Skeletal muscle cell (primary cell): ENCODE measurements around the genes EP300, RANGAP1, POLR3H, PMM1 and MEI1.

DNA sequence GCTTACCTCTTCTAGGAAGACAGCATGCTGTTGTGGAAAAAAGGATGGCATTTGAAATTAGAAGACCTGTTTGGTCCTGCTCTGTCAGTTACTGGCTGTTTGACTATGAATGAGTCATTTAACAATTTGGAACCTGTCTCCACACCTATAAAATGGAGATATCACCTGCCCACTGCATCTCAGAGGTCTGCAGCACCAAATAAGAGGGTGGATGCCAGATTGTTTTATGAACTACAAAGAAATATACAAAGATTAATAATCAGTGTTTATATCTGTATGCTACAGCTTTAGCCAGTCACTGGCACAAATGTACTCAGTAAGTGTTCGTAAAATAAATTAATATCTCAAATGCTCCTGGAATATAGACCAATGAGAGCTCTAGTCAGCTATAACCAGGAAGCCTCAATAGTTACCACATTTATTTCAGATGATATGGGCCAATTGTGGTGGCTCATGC lies 60.7 kb downstream of the SLC25A17 start:
- RRBS = no CpG with 5 or more reads among the region's 1 CpG

GRCh38 chr22:41091925-41092974 lies at the start of gene EP300:
TSS of gene EP300 (plus strand) at chr22:41092592.
- RRBS = under 1% methylated on average over 71 of the region's 136 CpGs

DNA sequence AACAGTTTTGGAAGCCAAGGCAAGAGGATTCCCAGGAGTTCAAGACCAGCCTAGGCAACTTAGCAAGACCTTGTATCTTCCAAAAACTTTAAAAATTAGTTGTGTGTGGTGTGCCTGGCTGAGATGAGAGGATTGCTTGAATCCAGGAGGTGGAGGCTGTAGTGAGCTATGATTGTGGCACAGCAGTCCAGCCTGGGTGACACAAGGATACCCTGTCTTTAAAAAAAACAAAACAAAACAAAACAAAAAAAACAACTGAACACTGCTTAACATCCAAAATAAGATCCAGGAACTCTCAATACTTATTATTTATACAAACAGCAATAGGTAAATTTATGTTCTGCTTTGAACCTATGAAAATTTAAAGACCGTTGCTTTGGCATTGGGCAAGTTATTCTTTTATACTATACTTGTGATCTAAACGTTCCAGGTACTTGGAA lies 37.9 kb downstream of the EP300 start:
- RRBS = no CpG with 5 or more reads among the region's 2 CpGs

GRCh38 chr22:41170265-41170650 lies 34.9 kb upstream of the L3MBTL2 start:
- RRBS = no CpG with 5 or more reads among the region's 2 CpGs

GRCh38 chr22:41216935-41217444 lies 11.9 kb downstream of the L3MBTL2 start:
- RRBS = no CpG with 5 or more reads among the region's 14 CpGs

GRCh38 chr22:41285091-41286323 lies at the start of gene RANGAP1:
TSS of gene RANGAP1 (minus strand) at chr22:41286187.
- RRBS = under 1% methylated on average over 18 of the region's 91 CpGs

DNA sequence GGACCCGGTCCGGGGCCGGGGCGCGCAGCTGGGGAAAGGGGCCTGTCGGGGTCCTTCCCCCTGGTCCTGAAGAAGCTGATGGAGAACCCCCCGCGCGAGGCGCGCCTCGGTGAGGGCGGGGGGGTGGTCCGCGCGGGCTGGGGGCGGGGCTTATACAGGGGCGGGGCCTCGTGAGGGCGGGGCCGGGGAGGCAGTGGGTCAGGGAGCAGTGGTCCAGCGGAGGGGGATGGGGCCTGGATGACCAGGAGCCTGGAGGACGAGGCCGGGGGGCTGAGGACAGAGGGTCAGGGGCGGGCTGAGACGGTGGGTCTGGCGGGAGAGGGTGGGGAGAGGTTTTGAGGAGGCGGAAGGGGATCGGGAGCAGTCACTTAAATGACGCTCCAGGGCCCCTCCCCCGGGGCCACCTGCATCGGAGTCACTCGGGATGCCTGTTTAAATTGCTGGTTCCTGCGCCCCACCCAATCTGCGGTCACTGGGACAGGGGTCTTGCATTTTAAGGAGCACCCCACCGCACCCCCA lies 410 bp downstream of the TEF start:
- RRBS = 1% methylated on average over 5 of the region's 36 CpGs

DNA sequence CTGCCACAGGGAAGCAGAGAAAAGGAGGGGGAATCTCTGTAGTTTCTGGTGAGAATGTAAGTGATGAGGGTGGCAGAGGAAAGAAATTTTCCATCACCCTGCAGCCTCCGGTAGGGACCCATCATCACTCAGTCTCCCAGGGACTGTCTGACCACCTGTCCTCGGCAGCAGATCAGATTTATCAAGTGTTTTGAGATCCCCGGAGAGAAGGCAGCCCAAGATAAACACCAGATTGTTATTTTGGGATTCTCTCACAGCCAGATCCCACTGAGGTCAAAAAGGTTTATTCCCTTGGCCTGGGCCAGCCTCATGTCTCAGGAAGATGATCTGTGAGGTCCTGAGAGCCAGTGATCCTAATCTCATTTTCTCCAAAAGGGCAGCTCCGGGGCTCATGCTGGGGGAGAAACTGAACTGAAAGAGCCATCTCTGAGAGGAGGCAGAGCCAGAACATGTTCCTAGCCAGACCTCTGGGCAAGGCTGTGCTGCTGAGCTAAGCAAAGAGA lies 7.8 kb downstream of the TOB2 start:
- RRBS = 74% methylated on average over 2 of the region's 4 CpGs

DNA sequence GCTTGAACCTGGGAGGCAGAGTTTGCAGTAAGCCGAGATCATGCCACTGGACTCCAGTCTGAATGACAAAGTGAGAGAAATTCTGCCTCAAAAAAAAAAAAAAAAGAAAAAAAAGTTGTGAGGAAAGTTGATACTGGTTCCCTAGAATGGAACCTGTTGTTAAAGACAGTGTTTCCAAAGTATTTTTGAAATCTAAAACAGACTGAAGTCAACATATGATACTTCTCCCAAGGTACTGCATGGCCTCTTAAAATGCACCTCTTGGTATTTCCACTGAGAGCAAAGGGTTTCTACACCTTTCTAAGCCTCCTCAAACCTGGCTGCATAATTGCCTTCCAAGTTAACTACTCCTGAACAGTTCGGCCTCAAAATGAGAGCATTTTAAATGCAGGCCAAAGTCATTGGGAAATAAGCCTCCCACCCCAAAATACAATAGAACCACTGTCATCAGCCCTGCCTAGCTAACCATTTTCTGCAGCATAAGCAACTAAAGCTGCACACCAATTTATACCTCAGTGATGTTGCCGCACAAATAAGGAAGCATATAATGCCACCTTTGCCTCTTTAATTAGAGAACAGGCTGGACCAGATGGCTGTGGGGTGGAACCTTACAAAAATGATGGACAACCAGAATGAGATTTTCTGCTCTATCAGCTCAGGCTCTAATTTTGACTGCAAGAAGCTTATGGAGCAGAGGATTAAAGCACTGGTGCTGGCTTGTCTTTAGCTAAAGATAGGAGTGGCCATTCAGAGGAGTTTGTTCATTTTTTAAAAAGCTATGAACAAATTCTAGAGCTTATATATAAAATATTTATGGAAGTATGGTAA lies 4.4 kb downstream of the TOB2 start:
- RRBS = no CpG with 5 or more reads among the region's 3 CpGs

DNA sequence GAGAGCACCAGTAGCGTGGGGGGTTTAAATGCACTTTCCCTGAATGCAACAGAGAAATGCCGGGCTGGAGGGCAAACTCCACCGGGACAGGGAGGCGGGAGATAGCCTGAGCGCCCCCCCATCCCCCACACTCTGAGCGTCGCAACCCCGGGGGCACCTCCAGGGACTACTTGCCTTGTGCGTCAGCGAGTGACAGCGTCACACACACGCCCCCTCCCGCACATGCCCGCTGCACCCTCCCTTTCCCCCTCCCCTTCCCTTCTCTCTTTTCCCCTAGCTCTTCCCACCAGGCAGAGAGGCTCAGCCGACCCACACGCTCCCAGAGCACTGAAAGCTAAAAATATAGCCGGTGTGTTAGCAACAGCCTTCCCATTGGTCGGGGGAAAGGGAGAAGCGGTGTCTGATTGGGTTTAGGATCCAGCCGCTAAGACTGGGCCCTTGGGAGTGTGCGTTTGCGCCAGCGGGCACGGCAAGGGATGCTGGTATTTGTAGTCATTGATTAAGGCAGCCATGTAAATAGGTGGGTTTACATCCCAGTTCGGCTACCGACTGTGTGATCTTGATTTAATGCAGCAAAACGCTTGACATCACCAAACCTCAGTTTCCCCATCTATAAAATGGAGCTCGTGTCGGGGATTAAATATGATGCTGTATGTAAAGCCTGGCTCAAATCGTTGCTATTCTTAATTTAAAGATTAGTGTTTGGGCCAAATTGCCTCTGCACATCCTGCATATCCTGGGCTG lies 1.8 kb upstream of the TOB2 start:
- RRBS = under 1% methylated on average over 6 of the region's 30 CpGs

DNA sequence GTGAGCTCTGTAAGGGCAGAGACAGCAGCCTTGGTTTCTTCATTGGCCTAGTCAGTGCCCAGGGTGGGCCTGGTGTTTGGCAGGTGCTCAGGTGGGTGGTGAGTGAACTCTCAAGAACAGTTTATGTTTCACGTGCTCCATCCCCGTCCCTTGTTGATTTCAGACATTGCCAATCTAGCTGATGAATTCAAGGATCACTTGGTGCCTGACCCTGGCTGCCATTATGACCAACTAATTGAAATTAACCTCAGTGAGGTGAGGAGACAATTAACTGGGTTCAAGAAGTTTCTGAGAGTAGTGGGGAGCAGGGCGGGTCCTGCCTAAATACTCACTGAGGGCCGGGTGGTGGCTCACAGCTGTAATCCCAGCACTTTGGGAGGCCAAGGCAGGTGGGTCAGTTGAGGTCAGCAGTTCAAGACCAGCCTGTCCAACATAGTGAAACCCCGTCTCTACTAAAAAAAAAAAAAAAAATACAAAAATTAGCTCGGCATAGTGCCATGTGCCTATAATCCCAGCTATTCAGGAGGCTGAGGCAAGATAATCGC lies 25.9 kb downstream of the POLR3H start:
- RRBS = no CpG with 5 or more reads among the region's 7 CpGs

DNA sequence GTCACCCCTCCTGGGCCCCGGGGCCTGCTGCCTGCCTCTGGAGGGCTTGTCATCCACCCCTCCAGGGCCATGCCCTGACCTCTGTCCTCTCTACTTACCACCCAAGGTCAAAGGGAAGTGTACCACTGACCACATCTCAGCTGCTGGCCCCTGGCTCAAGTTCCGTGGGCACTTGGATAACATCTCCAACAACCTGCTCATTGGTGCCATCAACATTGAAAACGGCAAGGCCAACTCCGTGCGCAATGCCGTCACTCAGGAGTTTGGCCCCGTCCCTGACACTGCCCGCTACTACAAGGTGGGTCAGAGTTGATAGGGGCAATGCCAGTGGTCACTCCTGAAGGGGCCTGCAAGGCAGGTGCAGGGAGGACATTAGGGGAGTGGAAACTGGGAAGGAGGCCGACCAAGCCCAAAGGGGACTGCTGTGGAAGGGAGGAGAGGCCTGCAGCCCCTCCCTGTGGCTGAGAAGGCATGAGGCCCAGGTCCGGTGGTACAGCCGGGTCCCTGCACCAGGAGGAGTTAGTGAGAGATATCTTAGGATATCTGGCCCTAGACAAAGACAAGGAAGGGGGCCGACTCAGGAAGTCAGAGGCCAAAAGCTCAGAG lies 18.0 kb downstream of the POLR3H start:
- RRBS = no CpG with 5 or more reads among the region's 12 CpGs

DNA sequence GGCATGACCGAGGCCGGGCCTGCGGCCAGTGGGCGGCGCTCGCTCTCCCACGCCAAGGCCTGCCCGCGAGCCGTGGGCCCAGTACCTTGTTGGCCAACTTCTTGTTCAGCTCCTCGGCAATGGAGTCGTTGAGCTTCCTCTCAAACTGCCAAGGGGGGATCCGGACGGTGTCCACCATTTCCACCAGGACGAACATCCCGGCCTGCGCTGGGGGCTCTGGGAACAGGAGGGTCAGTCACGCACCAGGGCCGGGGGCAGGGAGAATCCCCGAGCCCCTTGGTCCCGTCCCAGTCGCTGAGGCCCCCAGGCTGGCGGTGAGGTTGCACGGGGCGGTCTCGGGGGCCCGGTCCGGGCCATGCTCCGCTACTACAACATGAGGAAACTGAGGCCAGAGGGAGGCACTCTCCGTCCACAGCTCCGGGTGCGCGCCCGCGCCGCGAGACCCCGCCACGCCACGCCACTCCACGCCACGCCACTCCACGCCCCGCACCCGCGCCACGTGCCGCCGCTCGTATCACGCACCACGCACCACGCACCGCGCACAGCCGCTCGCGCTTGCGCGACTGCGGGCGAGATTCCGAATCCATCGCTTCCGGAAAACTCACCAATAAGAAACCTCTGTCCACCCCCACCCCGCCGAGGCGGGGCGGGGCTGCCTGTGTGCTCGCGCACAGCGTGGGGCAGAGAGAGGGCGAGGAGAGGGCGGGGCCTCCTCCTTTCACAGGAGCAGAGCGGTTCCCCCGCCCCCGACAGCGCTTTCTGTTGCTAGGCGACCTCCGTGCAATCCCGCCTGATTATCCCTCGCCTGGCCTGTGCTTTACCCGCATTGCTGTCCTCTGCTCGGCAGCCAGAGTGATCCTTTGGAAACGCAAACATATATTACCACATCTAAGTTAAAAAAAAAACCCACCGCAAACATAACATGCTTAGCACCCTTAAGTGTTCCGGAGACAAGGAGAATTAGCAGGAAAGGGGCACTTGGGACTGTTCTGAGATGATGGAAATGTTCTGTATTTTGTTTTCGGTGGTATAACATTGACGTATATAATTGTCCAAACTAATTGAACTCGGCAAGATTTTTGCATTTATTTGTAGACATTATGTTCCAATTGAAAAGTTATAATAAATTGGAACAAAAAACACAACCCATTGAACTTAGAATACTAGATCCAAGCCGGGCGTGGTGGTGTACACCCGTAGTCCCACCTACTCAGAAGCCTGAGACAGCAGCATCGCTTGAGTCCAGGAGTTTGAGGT lies at the start of gene POLR3H:
POLR3H (minus strand) TSS at position 565 of the 1,257 bp plus-strand sequence.
- RRBS = under 1% methylated on average over 10 of the region's 94 CpGs

GRCh38 chr22:41589668-41590433 lies at the start of gene PMM1:
TSS of gene PMM1 (minus strand) at chr22:41589840.
- RRBS = under 1% methylated on average over 3 of the region's 56 CpGs

DNA sequence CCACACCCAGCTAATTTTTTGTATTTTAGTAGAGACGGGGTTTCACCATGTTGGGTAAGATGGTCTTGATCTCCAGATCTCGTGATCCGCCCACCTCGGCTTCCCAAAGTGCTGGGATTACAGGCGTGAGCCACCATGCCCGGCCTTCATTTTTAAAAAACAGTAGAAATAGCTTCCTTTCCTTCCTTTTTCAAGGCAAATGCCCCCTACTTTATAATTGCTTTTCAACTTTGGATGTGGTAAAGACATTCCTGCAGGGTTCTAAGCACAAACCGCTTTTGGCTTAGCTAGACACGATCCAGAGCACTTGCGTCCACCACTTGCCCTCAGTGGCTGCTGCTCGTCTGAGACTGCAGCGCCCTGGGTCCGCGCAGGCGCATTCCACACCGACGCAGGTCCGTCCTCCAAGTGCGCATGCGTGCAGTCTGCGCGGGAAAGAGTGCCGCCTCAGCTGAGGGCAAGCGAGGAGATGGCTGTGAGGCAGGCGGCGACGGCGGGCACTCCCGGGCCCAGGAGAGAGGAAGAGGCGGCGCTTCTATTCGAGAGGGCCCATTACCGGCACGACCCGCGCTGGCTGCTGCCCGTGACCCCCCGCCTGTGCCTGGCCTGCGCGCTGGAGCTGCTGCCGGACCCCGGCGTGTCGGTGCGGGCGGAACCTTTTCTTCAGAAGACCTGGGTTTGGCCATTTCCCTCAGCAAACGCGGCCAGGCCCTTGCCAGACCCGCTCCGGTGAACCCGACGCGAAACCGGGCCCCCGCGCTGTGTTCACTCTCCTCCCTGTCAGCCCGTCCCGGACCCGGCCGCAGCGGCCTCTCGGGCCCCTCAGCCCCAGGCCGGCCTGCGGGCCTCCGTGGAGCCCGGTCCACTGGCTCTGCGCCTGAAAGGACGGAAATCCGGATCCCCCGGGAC lies at the start of gene MEI1:
MEI1 (plus strand) TSS at position 434 of the 909 bp plus-strand sequence.
- RRBS = 45% methylated on average over 31 of the region's 69 CpGs

DNA sequence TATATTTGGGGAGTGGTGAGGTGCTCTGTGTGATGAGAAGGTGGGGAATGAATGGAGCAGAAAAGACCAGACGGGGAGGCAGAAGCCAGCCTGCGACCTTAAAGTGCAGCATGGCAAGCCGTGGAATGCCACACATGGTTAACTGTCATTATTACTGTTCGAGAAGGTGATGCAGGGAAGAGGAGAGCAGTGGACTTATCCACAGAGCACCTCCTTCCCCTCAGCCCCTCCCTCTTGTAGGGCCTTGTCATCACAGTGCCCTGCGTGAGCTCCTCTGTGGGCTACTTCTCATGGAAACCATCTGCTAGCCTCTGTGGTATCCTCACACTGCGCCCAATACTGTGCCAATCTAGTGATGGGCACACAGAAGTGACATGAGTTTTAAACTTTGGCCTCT lies 18.2 kb upstream of the CCDC134 start:
- RRBS = no CpG with 5 or more reads among the region's 6 CpGs

DNA sequence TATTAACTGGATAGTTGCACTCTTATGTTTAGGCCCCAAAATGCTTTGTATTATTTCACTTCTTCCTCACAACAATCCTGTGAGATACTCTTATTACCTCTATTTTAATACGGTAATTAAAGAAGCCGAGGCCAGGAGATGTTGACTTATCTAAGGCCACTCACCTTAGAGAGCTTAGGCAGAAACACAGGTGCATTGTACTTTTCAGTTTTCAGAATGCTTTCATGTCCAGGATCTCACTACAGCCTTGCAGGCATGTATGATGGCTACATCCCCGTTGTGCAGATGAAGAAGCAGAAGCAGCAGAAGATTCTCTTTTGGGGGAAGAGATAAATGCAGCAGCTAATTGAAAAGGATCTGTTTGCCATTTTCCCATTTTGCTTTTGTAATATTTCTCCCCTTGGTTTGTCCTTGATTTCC lies 1.4 kb downstream of the SREBF2 start:
- RRBS = no CpG with 5 or more reads among the region's 3 CpGs

DNA sequence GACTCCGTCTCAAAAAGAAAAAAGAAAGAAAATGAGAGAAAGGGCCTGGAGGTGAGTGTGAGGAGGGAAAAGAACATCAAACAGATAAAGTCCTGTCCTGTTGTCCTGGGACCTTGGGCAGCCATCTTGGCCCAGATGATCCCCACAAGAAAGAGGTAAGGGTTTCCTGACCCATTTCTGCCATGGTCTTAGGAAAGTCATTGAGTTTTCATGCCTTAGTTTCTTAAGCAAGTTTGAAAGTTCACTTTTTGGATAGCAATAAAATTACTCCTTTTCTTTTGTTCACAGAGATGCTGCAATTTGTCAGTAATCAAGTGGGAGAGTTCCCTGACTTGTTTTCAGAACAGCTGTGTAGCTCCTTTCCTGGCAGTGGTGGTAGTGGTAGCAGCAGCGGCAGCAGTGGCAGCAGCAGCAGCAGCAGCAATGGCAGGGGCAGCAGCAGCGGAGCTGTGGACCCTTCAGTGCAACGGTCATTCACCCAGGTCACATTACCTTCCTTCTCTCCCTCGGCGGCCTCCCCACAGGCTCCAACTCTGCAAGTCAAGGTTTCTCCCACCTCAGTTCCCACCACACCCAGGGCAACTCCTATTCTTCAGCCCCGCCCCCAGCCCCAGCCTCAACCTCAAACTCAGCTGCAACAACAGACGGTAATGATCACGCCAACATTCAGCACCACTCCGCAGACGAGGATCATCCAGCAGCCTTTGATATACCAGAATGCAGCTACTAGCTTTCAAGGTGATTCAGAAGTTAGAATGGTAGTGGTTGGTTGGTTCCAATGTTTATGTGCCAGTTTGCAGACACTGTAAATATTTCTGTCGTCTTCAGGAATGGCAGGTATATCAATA lies 33.9 kb downstream of the SREBF2 start:
- RRBS = no CpG with 5 or more reads among the region's 12 CpGs

GRCh38 chr22:41908101-41908874 lies 6.6 kb downstream of the SHISA8 start:
- RRBS = no CpG with 5 or more reads among the region's 6 CpGs

- RRBS = no CpG with 5 or more reads among the region's 8 CpGs
Observed at GRCh38 chr22:42078621-42079008, 885 bp upstream of the SMDT1 start.